ENCODE data around the genes UBA1, ELK1, SLC38A5 and EBP.

DNA sequence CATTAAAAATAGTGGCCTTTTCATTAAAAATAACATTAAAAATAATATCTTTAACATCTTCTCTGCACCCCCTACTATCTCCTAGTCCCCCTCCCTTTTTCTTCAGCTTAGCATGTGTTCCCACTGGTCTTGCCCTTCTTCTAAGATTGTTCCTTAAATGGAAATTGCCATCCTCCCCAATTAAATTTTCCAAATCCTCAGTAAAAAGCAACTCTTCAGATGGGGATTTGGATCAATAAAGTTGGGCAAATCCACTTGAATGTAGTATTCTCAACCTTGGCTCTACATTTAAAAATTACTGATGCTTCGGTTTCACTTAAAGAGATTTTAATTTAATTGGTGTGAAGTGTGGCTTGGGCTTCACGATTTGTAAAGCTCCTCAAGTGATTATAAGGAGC lies 89.0 kb upstream of the DIPK2B start:
- RRBS: no CpG with 5 or more reads among the region's 2 CpGs

- RRBS: no CpG with 5 or more reads among the region's 4 CpGs
These were observed 566.3 kb upstream of the DIPK2B start for GRCh38 chrX:45766688-45767627.

GRCh38 chrX:45769552-45770723 lies 569.3 kb upstream of the DIPK2B start:
- RRBS: no CpG with 5 or more reads among the region's 23 CpGs

- RRBS: no CpG with 5 or more reads among the region's 14 CpGs
These were observed 600.4 kb upstream of the DIPK2B start for GRCh38 chrX:45801123-45801510.

- RRBS: no CpG with 5 or more reads among the region's 6 CpGs
These were observed 600.9 kb upstream of the DIPK2B start for GRCh38 chrX:45801511-45801956.

DNA sequence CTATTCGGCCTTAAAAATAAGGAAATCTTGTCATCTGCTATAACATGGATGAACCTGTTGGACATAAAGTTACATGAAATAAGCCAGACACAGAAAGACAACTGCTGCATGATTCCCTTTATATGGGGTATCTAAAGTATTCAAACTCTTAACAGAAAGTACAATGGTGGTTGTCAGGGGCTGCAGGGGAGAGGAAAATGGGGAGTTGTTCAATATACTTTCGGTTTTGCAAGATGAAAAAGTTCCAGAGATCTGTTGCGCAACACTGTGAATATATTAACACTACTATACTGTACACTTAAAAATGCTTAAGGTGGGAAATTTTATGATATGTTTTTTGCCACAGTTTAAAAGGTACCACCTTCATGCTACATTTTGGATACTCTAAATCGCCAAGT lies 606.9 kb upstream of the DIPK2B start:
- RRBS: no CpG with 5 or more reads among the region's 4 CpGs

- RRBS: 91% methylated on average over 4 of the region's 9 CpGs
These were observed 21.6 kb upstream of the SLC9A7 start for GRCh38 chrX:46780524-46780950.

GRCh38 chrX:46967336-46967883 lies 55.2 kb downstream of the JADE3 start:
- RRBS: no CpG with 5 or more reads among the region's 4 CpGs

DNA sequence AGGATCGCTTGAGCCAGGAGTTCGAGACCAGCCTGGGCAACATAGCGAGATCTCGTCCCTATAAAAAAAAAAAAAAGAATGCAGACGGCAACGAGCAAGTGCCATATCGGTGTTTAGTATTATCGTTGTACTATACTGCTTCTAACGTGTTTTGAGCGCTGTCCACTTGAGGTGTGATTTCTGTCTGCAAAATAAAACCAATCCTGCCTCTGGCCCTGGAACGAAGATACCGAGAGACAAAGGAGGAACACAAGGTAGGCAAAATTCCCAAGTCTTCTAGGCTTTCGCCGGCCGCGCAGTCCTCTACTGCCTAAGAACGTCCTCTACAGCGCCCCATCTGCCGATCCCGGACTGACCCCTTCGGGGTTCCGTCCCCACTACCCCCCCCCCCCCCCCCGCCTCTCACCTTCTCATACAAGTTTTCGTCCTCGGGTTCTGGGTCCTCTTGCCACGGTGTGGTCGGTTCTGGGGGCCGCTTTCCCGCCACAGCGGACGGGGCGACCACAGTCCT lies 380 bp downstream of the NDUFB11 start:
- RRBS: under 1% methylated on average over 7 of the region's 32 CpGs

GRCh38 chrX:47192890-47193198 lies 785 bp upstream of the UBA1 start:
- RRBS: no CpG with 5 or more reads among the region's 6 CpGs

DNA sequence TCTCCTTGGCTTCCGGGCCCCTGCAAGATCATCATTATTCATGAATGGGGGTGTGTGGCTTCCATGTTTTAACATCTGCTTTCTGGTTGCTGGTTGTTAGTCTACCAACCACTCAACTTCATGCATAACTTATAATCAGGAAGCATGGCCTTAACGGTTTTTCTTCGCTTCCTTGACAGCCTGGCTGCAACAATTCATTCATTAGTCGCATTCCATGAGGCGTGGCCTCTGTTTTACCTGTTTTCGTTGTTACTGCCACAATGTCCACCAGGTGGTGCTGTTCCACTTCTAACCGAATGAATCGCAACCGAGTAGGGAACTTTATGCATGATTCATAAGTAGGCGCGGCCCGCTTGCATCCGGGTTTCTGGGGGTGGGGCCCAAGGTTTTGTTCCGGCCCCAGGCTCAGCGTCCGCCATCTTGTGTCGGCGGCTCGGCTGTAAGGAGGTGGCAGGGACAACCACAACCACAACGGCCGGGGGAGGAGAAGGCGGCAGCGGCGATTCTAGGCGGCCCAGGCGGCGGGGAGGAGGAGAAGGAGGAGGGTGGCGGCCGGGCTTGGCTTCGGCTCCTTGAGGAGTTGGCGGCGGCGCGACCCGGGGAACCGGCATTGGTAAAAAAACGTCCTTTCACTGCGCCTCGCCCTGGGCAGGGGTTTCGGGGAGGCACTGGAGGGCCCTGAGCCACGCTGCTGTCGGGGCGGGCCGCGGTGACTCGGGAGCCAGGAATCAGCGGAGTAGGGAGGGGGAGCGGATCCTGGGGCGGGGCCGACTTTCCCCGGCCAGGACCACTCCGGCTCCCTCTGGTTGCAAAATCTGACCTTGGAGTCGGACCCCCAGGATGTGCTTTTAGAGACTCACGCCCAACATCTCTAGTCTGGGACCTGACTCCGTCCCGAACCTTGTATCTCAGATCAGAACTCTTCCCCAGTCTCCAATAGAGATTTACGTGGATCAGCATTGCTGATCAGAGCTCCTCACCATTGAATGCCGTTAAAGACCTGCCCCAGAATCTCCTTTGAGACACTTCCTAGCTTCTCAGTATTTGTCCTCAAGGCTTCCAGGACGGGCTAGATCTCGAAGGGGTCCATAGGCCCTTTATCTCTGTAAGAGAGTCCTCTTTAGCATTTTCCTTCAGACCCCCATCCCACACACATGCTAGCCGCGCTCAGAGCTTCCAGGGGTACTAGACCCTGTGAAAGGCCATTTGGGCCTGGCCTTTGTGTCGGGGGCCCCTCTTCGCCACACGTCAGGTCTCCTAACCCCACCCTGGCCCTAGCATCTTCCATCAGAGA lies at the start of gene UBA1:
UBA1 (plus strand) TSS at position 418 of the 1,294 bp plus-strand sequence.
- RRBS: 2% methylated on average over 17 of the region's 65 CpGs

DNA sequence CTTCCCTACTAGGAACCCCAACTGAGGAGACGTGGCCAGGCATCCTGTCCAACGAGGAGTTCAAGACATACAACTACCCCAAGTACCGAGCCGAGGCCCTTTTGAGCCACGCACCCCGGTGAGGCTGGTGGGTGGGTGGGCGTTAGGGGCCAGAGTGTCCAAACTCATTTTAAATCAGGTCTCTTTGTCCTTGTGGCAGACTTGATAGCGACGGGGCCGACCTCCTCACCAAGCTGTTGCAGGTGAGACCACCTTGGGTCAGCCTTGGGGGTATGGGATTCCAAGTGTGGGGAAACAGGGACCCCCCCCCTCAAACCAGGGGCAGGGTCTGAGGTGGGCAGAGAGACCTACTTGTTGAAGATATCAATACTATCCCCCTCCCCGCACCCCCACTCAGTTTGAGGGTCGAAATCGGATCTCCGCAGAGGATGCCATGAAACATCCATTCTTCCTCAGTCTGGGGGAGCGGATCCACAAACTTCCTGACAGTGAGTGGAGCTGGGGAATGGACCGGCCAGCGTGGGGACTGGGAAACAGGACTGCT lies 5.8 kb upstream of the USP11 start:
- RRBS: no CpG with 5 or more reads among the region's 17 CpGs

GRCh38 chrX:47650067-47650635 lies at the start of gene ELK1:
ELK1 (minus strand) TSS chrX:47650563.
- RRBS: no CpG with 5 or more reads among the region's 40 CpGs

DNA sequence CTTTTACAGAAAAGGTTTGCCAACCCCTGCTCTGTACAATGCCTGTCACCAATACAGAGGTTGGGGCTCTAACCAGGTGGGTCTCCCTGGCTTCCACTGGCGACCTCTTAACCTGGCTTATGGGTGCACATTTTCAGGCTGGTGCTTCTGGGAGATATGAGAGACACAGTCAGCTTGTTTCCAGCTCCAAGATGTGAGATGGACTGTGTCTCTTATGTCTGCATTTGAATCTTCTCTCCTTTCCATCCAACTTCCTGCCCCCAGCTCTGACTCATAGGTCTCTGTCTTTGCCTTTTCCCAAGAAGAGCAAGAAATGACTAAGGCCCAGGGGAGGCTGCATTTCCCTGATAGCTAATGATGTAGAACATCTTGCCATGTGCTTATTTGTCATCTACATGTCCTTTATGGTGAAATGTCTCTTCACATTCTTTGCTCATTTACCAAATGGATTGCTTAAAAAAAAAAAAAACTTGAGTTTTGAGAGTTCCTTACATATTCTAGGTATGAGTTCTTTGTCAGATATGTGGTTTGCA lies 3.2 kb upstream of the UXT start:
- RRBS: no CpG with 5 or more reads among the region's 1 CpG

GRCh38 chrX:47803129-47803513 lies 33.6 kb upstream of the ZNF81 start:
- RRBS: no CpG with 5 or more reads among the region's 22 CpGs

GRCh38 chrX:48469900-48470613 lies at the start of gene SLC38A5:
SLC38A5 (minus strand) TSS chrX:48470260.
- RRBS: no CpG with 5 or more reads among the region's 13 CpGs

GRCh38 chrX:48475673-48475974 lies 375 bp upstream of the FTSJ1 start:
- RRBS: no CpG with 5 or more reads among the region's 18 CpGs

DNA sequence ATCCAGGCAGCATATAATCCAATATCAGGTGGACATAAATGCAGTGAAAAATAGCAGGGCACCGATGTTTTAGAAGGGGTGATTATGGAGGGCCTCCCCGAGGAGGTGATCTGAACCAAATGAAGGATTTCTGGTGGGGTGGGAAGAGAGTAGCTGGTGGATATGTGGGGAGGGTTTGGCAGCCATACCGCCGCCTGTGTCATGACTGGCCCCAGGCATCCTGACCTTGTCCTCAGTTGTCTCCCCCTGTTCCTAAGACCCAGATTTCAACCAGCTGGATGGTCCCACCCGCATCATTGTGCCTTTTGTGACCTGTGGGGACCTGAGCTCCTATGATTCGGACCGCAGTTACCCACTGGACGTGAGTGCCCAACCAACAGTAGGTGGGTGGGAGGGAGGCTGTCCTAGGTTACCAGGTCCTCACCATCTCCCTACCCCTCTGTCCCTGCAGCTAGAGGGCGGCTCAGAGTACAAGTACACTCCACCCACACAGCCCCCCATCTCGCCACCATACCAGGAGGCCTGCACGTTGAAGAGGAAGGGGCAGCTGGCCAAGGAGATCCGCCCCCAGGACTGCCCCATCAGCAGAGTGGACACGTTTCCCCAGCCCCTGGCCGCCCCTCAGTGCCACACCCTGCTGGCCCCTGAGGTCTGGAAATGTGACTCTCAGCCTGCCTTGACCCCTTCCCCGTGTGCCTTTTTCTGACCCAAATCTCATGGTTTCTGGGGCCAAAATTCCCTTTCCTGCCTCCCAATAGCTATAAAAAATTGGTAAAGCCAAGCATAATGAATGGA lies 6.3 kb downstream of the FTSJ1 start:
- RRBS: no CpG with 5 or more reads among the region's 15 CpGs

DNA sequence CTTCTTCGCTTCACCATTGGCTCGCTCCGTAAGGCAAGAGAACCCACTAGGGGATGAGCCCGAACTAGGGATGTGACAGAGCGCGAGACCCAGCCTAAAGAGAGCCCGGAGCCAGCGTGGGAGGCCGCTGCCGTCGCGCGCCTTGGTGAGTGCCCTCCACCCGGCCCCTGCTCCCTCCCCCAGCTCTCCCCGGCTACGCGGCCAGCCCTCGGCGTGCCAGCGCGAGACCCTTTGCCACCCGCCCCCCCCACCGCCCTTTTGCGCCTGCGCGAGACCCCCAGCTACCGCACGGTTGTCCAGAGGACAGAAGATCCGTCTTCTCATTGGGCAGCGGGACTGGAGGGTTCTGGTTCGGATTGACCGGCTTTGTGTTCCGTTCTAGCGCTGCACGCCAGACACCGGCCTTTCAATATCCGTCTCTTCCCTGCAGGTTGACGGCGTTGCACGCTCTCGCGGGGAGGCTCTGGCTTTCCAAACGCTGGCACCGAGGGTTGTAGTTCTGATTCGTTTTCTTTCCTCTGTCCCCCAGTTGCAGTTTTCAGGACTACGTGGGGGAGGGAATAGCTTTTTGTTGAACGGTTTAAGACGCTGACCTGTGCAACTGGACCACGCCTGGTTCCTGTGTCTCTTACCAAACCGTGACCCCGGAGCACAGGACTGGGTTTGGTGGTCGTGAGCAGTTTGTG lies at the start of gene EBP:
EBP (plus strand) TSS at position 46 of the 686 bp plus-strand sequence.
- RRBS: 1% methylated on average over 8 of the region's 52 CpGs

GRCh38 chrX:48631242-48631899 lies 34.1 kb downstream of the WDR13 start:
- RRBS: no CpG with 5 or more reads among the region's 17 CpGs